Bronchus (tissue), 1 donor: ENCODE results near the gene PTPA.

DNA sequence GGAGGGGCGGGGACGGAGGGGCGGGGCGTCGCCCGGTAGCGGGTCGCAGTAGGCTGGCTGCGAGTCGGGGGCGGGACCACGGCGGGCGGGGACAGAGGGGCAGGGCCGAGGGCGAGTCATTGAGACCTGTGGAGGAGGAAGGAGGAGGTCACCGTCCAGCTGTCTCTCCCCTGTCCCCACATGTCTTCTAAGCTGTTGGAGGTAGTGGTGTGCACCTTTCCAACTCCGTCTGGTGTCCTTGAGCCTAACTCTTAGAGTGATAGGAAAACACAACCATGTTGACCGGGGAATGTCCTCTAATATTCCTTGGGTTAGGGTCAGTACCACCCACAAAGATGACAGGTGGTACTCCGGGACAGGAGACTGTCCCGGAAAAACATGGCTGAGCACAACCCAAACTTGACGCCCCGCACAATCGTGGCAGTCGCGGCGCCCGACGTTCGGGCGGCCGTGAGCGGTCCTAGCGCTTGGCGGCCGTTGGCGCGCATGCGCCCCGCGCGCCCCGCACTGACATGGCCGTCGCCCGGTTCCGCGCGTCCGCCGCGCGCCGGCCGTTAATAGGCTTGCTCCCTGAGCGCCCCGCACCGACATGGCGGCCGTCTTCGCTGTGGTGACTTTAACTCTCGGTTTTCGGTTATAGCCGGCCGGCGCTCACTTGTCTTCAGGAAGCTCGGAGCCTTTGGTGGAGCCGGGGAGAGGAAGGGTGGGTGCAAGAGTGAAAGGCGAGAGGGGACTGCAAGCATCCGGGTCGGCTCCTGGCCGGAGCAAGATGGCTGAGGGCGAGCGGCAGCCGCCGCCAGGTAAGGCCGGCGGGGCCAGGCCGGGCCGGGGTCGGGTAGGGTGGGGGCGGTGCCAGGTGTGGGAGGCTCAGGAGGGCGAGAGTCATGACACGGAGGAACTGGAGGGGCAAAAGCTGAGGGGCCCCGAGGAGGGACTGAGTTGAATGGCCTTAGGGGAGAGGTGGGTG, at the start of gene PTPA:
Gene PTPA (plus strand): TSS at position 584 of the 967 bp plus-strand sequence.
- PRO-cap = bidirectional peak, plus-strand start at position 119 of the sequence, minus-strand start outside the sequence; unidirectional peak, plus-strand start at position 423 of the sequence; bidirectional peak, plus-strand start at position 767 of the sequence, minus-strand start at position 479 of the sequence

GRCh38 chr9:129140479-129141335, 29.5 kb downstream of the PTPA start:
- PRO-cap = bidirectional peak, plus-strand start at chr9:129140857, minus-strand start at chr9:129140742; unidirectional peak, minus-strand start at chr9:129141012

DNA sequence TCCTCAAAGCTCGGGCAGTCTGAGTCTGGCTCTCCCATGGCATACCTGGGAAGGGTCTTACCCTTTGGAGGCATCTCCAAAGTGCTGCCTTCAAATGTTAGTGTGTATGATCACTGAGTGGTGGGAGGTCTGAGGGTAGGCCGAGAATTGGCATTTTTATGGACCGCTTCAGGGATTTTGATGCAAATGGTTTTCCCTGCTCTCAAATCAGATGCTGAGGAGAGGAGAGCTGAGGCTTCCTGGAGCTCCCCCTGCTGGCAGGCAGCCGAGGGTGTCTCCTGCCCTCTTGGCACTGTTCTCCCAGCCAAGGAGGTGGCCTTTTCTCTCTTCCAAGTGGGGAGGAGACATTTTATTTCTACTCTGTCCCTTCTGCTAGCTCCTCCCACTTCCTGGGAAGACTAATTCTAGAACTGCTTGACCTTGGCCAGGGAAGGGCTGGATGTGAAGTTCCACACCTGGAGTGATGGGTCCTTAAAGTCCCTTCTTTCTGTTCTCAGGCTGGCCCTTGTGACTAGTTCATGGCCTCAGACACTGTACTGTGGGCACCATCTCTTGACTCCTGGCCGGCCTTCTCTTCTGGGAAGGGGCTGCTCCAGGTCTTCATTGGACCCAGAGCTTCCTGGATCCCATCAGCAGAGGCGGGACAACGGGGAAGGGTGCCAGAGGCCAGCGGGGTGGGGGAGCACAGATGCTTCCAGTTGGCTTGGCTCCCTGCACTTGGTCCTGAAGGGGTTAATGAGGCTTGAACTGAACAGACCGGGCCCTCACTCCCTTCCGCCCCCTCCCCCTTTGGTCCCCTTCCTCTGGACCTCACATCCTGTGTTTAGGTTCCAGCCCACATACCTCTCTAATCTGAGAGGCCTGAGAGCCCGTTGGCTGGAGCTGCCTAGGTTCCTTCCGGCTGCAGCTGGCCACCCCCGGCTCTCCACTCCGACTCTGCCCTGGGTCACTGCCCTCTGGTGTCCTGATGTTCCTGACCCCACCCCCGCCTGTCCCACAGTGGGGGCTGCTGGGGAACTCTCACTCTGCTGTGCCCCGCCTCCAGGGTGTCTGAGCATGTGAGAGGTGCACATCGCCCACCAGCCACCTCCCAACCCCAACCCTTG, 32.0 kb downstream of the PTPA start:
- PRO-cap = bidirectional peak, plus-strand start at position 928 of the sequence, minus-strand start at position 628 of the sequence

- PRO-cap = no peak
Measured at GRCh38 chr9:129161249-129161672, 16.8 kb downstream of the IER5L start.

- PRO-cap = no peak
Measured at GRCh38 chr9:129282273-129283150, 104.5 kb upstream of the IER5L start.

GRCh38 chr9:129327589-129328323, 149.7 kb upstream of the IER5L start:
- PRO-cap = no peak

DNA sequence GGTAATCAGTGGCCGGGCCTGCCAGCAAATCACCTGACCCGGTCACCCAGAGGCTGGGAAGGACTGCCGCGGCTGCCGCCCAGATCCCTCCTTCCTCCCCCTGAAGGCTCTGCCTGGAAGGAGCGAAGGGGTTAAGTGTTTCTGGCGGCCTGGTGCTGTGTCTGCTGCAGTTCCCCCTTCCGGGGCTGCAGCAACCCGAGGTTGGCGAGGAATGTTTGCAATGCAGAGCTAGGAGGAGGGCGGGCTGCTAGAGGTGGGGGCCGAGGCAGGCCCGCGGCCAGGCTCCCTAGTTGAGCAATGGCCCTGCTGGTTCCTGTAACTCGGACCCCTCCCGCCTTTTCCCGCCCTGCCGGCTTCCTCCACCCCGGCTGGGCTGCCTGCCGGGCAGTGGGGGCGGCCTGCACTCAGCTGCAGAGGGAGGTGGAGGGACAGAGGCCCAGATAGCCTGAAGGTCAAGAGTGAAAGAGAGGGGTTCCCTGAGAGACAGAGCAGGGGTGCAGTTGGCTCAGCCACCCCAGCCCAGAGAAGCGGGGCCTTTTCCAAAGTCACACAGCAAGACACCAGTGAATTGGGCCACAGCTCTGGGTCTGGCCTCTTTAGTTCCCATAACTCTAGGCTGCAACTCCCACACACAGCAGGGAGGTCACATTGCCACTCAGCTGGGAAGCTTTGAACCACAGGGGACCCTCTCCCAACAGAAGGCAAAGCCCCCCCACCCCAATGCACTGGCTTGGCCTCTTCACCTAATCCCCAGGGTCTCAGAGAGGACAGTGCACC, 156.4 kb upstream of the IER5L start:
- PRO-cap = bidirectional peak, plus-strand start at position 49 of the sequence, minus-strand start outside the sequence; bidirectional peak, plus-strand start at position 362 of the sequence, minus-strand start at position 187 of the sequence

GRCh38 chr9:129337496-129338064, 159.5 kb upstream of the IER5L start:
- PRO-cap = no peak

- PRO-cap = no peak
Measured at GRCh38 chr9:129344693-129345058, 166.6 kb upstream of the IER5L start.

DNA sequence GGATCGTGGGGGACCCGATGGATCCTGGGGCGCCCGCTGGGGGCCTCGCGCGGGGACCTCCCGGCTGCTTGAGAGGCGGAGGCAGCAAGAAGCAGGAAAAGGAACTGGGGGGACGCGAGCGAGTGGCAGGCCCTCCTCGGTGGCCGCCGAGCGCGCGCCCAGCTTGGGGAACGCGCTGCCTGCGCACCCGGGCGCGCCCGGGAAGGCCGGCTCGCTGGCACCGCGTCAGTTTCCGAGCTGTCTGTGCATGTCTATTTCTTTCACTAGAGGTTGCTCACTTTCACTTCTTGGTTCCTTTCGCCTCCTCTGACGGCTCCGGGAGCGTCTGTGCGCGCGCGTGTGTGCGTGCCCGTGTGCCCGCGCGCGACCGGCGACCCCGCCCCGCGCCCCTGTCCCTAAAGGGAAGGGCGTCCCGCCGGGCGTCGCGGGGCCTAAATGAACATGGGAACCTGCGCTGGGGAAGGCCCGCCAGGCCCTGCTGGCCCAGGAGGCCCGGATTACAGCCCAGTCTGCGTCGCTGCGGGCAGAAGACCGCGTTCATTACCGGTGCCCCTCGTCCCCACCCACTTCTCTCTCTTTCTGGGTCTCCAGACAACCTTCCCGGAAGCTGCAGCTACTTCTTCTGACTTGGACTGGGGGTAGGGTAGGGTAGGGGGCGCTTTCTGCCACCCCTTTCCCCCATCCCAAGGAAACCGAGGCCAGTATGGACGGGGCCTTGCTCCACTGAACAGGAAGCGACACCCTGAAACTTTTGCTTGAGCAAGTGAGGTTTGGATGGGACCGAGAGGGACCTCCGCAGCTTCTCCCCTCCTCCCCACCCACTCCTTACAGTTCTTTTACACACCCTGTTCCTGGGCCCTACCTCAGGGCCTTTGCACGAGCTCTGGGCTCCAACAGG, 205.7 kb upstream of the IER5L start:
- PRO-cap = bidirectional peak, plus-strand start at position 400 of the sequence, minus-strand start at position 205 of the sequence

DNA sequence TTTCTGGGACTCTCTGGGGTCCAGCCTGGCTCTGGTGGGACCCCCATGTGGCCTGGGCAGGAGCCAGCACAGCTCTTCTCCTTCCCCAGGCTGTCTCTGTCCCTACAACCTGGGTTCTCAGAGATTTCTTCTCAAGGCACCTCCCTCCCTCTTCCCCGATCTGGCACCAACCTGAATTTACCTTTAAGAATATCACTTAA, 218.0 kb downstream of the C9orf50 start:
- PRO-cap = no peak

DNA sequence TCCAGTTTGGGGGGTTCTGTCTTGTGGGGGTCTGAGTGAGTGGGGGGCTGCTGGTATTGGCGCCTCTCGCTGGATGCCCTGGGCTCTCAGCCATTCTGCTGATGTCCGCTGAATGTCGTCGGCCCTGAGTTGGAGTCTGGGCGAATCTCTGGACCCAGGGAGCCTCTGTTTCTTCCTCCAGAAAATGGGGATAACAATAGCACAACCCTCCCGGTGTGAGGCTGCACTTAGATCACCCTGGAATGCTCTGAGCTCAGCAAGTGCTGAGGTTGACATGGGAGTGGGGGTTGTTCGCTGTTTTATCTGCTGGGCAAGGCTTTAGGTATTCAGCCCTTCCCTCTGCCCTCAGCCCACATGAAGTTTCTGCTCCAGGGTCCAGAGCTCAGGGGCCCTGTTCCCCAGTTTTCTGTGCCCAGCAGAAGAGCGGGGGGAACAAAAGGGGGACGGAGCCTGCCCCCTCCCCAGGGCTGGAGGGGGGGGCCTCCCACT, 215.9 kb downstream of the C9orf50 start:
- PRO-cap = no peak

DNA sequence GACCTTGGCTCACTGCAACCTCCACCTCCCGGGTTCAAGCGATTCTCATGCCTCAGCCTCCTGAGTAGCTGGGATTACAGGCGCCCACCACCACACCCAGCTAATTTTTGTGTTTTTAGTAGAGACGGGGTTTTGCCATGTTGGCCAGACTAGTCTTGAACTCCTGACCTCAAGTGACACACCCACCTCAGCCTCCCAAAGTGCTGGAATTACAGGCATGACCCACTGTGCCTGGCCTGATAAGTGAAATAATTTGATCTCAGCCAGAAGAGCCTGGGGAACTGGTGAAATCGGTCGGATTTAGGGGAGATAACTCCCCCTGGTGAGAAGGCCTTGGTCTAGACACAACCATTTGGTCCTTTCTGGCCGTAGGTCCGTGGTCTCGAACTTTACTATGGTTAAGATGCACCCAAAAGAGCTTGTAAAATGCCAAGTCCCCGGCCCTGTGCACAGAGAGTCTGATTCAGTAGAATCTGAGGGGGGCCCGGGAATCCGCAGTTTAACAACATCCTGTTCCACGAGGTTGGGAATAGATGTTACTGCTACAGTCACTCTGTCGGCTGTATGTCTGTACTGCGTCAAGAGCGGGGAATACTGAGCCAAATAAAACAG, 140.8 kb downstream of the C9orf50 start:
- PRO-cap = no peak

DNA sequence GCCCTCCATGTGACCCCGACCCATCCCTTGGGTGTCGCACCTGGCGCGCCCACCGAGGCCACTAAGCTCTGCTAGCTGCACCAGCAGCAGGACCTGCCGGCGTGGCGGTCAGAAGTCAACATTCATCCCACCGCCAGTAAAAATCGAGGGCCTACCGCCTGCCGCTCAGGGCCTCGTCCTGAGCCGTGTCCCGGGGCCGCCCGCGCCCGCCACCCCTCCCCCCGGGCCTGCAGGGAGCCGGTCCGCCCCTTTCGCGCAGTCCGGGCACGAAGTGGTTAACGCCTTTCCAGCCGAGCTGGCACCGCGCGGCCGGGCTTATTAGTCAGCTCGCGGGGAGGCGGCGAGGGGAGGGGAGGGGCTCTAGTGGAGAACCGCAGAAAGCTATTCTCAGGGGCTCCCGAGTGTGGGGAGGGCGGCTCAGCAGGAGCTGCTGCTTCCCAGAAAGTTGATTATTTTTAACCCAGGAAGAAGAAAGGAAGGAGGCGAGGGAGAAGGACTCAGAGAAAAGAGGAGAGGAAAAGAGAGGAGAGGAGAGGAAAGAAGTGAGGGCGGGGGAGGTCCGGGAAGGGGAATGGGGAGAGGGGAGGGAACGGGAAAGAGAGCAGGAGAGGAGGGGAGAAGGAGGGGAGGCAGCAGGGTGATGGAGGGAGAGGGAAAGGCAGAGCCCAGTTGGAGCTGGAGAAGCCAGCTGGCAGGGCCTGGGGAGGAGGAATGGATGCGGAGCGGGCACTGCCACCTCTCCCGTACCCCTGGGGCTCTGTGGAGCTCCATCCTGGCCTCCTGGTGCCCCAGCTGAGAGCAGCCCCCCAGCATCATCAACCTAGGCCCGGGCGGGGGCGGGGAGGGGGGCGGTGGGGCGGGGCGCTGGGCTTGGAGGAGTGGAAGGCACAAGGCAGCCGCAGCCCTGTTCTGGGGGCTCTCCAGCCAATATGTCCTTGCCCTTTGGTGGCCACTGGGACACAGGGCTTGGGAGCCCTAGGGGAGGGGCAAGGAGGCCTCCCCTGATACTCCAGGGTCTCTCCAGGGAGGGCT, 124.1 kb downstream of the C9orf50 start:
- PRO-cap = bidirectional peak, plus-strand start at position 390 of the sequence, minus-strand start at position 217 of the sequence; bidirectional peak, plus-strand start at position 668 of the sequence, minus-strand start at position 573 of the sequence; bidirectional peak, plus-strand start at position 875 of the sequence, minus-strand start at position 784 of the sequence

DNA sequence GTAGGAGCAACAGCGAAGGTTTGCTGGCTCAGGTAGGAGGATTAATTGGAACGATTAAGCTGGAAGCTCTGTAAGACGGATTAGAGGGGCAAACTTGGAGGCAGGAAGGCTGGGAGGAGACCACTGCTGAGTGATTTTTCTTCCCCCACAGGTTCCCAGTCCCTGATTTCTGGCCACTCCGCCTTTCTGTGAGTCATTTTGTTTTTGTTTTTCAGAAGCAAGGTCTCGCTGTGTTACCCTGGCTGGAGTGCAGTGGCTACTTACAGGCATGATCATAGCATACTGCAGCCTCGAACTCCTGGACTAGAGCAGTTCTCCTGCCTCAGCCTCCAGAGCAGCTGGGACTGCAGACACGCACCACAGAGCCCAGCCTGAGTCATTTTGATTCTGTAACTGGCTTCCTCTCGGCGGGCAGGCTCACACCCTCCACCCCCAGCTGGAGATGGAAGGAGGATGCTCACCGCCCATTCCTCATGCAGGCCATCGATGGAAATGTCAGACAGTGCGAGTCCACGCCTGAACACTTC, 117.7 kb downstream of the C9orf50 start:
- PRO-cap = no peak

DNA sequence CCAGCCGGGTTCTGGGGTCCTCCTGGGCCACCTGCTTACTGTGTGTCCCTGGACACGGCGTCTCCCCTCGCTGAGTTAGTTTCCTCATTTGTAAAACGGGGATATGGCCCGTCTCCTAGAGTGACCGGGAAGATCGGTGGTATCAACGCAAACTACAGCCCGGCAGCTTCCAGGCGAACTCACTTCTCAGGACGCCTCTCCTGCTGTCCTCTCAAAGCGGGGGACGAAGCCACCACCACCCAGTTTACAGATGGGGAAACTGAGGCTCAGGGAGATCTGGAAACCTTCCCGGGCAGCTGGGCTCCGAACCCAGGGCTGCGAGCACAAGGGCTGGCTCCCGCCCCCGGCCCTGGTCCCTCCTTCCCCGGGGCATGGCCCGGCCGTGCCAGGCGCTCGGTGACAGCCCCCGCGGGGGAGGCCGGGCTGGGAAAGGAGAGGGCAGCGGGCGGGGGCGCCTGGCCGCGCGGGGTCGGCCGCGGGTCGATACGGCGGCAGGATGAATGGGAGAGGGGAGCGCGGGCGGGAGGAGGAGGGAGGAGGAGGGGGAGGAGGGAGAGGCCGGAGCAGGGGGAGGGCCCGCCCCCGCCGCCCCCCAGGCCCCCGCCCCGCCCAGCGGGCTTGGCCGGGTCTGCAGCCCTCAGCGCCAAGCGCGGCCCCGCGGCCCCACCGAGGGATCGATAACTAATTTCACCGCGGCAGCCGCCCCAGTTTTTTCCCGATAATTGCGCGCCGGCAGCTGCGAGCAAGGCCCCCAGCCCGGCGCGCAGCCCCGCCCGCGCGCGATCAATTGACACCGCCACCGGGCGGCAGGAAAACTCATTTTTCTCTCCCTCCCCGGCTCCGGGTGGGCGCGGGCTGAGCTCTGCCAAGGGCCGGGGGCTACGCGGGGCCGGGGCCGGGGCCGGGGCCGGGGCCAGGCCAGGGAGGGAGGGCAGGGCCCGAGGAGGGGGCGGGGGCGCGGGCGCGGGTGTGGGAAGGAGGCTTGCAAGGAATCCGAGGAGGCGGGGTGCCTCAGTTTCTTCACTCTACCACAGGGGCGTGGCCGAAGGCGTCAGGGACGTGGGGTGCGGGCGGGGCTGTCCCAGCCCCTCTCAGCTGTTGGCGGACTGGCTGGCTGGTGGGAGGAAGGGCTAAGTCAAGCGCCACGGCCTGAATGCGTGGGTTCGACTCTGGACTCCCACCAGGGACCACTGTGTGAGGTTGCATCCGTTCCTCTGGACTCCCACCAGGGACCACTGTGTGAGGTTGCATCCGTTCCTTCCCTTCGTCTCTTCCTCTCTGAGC, 52.1 kb downstream of the C9orf50 start:
- PRO-cap = unidirectional peak, plus-strand start at position 367 of the sequence; unidirectional peak, plus-strand start at position 402 of the sequence; bidirectional peak, plus-strand start at position 603 of the sequence, minus-strand start at position 502 of the sequence; bidirectional peak, plus-strand start at position 1,098 of the sequence, minus-strand start at position 1,027 of the sequence

GRCh38 chr9:129571211-129571951, 49.5 kb downstream of the C9orf50 start:
- PRO-cap = no peak

DNA sequence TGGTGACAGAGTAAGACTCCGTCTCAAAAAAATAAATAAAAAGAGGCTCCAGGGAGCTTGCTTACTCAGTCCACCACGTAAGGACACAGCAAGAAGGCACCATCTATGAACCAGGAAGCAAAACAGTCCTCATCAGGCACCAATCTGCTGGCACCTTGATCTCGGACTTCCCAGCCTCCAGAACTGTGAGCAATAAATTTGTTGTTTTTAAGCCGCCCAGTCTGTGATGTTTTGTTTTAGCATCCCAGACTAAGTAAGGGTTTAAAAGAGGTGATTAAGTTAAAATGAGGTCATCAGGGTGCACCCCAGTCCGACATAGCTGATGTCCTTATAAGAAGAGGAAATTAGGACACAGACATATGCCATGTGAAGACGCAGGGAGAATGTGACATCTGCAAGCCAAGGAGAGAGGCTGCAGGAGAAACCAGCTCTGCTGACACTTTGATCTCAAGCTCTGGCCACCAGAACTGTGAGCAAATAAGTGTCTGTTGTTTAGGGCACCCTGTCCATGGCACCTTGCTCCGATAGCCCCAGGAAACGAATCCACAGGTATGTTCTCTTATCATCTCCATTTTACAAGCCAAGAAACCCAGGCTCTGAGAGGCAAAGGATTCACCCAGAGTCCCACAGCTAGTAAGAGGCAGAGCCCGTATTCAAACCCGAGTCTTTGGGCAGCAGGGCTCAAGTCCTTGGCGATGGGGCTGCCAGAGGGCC, 45.7 kb downstream of the C9orf50 start:
- PRO-cap = unidirectional peak, plus-strand start at position 68 of the sequence; unidirectional peak, plus-strand start at position 120 of the sequence

GRCh38 chr9:129932614-129933423, 97.6 kb downstream of the USP20 start:
- PRO-cap = no peak

- PRO-cap = no peak
Measured at GRCh38 chr9:129988852-129989489, 54.0 kb downstream of the FNBP1 start.